Osteoblast (primary cell): ENCODE data around the genes SLC14A2 and KATNAL2.

DNA sequence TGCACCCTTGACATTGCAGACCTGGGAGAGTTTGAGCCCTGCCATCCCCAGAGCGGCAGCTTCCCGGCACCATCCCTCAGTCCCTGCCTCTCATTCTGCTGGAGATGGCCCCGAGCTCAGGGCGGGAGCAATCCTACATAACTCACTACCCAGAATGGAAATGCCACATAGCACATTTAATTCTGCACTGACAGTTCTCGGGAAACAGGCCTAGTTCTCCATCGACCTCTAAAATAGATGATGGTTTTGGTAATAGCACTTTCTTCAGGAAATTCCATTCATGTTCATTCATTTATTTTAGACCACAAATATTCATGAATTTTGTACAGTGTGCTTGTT is 92.9 kb upstream of the SLC14A2 start:
- CAGE, long polyA plus RNA, result no peak
- RRBS, result 70% methylated on average over 2 of the region's 6 CpGs

DNA sequence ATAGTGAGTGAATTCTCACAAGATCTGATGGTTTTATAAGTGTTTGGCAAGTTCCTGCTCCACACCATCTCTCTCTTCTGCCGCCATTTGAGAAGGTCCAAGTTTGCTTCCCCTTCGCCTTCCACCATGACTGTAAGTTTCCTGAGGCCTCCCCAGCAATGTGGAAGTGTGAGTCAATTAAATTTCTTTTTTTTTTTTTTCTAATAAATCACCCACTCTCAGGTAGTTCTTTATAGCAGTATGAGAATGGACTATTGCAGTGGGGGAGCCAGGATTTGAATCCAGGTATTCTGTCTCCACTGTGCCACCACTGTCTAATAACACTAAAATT is at the start of gene SLC14A2:
TSS of gene SLC14A2 (plus strand) at position 62 of the 331 bp plus-strand sequence.
- CAGE, long polyA plus RNA, result no peak
- RRBS, result no CpG with 5 or more reads among the region's 2 CpGs

GRCh38 chr18:45627127-45627547 is 11.9 kb downstream of the SLC14A2 start:
- CAGE, long polyA plus RNA, result no peak
- RRBS, result no CpG with 5 or more reads among the region's 1 CpG

DNA sequence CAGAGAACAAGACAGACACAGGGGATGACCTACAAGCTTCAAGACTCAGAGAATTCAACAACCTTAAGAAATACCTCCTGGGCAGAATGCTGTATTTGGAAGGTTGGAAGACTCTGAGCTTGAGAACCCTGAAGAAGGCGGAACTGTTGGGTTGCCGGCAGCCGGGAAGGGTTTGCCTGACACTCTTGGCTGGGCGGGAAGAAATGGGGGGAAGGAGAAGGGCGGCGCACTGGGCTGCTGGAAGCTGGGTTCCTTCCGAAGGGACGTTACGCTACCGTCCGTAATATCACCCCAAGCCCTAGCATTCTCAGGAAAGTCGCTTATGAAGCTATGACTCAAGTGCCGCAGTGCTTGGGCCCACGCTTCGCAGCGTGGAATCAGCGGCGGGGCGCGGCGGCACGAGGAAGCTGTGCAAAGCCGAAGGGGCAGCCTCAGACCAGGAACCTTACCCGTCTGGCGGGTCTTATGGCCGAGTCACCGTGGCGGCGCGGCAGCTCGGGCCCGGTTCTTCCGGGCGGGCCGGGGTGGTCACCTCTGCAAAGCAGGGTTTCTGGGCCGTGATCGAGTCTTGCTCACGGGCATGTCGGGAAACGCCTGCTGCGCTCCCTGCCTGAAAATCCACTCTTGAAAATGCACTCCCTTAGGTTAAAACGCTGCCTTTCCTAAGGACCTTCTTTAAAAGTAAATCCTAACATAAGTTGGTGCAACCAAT is 50.2 kb upstream of the SIGLEC15 start:
- CAGE, long polyA plus RNA, result no peak
- RRBS, result no CpG with 5 or more reads among the region's 42 CpGs

- CAGE, long polyA plus RNA, result no peak
- RRBS, result no CpG with 5 or more reads among the region's 4 CpGs
These were observed 23.7 kb downstream of the SIGLEC15 start for GRCh38 chr18:45849285-45849563.

- CAGE, long polyA plus RNA, result no peak
- RRBS, result 100% methylated on average over 1 of the region's 5 CpGs
These were observed 5.5 kb upstream of the PSTPIP2 start for GRCh38 chr18:46077334-46078097.

DNA sequence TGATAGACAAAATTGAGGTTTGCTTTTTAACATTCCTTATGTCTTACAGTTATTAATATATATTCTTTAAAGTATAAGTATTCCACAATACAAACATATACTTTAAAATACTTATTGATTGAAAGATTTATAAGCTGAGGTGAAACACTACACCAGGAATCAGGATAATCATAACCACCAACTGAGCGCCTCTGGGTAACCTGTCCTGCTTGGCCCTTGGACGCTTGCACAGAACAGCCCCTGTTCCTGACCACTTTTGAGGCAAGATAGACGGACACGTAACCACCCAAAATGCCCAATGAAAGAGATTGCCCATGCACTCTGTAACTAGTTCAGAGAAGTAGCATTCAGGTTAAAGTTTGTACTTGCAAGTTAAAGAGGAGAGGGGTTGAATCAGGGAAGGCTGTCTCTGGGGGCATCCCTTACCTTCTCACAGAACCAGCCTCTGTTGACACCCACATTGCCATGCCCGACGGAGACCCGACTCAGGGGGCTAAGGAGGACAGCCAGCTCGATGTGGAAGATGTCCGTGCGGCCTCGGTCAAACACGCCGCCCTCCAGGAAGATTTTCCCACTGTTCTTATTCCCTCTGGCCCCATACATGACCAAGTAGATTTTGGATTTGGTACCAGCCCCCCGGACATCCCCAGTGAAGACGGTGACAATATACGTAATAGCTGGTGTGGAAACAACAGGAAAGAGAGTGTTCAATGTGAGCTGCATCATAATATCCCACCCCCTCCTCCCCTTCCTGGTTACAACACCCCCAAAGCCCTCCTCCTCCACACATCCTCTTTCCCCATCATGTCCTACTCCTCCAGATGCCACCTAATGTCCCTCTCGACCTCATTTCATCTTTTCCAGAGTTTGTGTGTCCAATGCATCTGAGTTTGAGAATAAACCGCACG is 56.0 kb downstream of the LOXHD1 start:
- CAGE, long polyA plus RNA, result no peak
- RRBS, result no CpG with 5 or more reads among the region's 19 CpGs

GRCh38 chr18:46823219-46823835 is 66.5 kb upstream of the ST8SIA5 start:
- CAGE, long polyA plus RNA, result no peak
- RRBS, result no CpG with 5 or more reads among the region's 5 CpGs

DNA sequence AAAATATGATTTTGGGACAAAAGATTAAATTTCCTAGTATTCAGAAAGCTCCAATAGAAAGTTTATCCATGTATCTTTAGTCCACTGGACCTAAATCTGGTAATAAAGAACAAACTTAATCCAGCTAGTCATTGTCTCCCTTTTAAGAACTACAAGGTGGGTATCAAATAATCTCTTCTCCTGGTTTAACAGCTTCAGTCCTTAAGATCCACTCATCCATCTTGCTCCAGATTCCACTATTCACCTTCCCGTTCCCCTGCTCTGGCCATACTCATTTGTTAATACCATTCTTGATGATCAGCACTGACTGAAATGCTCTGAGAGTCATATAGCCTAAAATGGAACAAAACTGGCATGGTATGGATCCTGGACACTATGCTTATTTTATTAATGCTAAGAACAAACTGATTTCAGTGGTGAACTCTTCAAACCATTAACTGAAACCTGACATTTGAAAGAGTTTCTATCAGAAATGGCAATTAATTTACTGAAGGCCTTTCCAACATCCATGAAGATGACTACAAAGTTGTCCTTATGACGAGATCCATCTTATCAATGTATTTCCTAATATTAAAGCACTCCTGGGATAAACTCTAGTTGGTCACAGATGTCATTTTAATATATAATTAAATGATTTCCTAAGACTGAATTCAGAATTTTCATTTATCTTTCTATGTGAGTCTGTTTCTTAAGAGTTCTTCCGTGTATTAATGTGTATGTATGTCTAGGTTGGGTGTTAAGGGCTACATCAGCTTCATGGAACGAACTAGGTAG is 68.7 kb upstream of the ST8SIA5 start:
- CAGE, long polyA plus RNA, result no peak
- RRBS, result no CpG with 5 or more reads among the region's 4 CpGs

- CAGE, long polyA plus RNA, result no peak
- RRBS, result under 1% methylated on average over 10 of the region's 43 CpGs
These were observed at the start of gene KATNAL2 for GRCh38 chr18:46917570-46917955. Gene KATNAL2 (plus strand): TSS chr18:46917602.

GRCh38 chr18:47022953-47023313 is 12.5 kb downstream of the ELOA2 start:
- CAGE, long polyA plus RNA, result no peak
- RRBS, result no CpG with 5 or more reads among the region's 23 CpGs

DNA sequence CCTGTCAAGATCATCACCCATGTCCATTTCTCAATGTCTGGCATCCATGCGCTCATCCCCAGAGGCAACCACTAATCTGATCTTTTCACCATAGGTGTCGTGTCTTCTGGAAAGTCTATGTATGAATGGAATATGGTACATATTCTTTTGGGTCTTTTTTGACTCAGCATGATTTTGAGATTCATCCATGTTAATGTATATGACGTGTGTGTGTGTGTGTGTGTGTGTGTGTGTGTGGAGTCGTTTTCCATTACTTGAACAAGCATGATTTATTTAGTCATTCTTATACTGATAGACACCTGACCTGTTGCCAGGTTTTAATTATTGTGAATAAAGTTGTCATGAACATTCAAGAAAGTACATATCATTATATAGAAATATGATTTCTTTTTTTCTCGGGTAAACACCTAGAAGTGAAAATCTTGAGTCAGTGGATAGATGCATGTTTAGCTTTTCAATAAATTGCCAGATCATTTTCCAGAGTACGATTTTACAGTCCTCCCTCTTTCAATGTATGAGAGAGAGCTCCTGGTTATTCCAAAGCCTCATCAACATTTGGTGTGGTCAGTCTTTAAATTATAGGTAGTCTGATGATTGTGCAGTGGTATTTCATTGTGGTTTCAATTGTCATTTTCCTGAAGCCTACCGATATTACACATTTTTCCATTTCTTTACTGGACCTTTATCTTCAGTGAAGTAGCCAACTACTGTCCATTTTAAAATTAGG is 51.0 kb downstream of the SMAD2 start:
- CAGE, long polyA plus RNA, result no peak
- RRBS, result no CpG with 5 or more reads among the region's 7 CpGs

GRCh38 chr18:47930930-47931773 is 693 bp upstream of the SMAD2 start:
- CAGE, long polyA plus RNA, result no peak
- RRBS, result 1% methylated on average over 65 of the region's 108 CpGs

GRCh38 chr18:48031063-48031392 is 100.6 kb upstream of the SMAD2 start:
- CAGE, long polyA plus RNA, result no peak
- RRBS, result no CpG with 5 or more reads among the region's 1 CpG

- CAGE, long polyA plus RNA, result no peak
- RRBS, result no CpG with 5 or more reads among the region's 4 CpGs
These were observed 204.6 kb upstream of the SMAD2 start for GRCh38 chr18:48135013-48135522.

- CAGE, long polyA plus RNA, result no peak
- RRBS, result no CpG with 5 or more reads among the region's 27 CpGs
These were observed 205.2 kb upstream of the SMAD2 start for GRCh38 chr18:48135571-48136119.

GRCh38 chr18:48410110-48411008 is 1.2 kb upstream of the ZBTB7C start:
- CAGE, long polyA plus RNA, result no peak
- RRBS, result 2% methylated on average over 35 of the region's 76 CpGs

- CAGE, long polyA plus RNA, result no peak
- RRBS, result 8% methylated on average over 7 of the region's 10 CpGs
These were observed 32.5 kb upstream of the ZBTB7C start for GRCh38 chr18:48441675-48442127.

DNA sequence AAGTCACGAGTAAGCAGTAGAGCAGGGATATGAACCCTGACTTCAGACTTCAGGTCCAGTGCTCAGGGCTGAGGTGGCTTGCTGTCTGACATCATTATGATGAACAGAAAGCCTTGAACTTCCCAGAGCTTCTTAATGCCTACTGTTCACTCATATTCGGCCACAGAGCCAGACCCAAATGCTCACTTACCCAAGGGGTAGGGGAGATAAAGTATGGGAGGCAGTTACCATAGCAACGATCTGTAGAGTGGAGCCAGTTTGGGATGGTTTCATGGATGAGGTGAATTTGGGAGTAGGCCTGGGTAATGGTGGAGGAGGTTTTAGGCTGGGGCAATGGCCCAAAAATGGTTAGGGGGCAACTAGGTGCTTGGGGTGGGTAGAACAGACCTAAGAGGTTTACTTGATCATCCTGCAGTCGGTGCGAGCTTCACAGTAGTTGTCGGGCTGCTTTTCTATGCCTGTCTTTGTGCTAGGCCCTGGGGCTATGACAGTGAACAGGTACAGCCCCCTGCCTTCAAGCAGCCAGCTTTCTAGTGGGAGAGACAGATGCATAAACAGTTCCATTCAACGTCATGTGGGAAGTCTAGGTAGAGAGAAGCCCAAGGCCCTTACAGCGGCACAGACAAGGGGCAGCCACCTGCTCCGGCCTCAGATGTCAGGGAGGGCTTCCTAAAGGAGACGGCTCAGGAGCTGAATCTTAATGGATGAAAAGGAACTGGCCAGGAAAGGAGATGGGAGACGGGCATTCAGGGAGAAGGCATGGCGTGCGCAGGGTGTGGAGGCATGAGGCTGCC is 5.7 kb downstream of the CTIF start:
- CAGE, long polyA plus RNA, result no peak
- RRBS, result no CpG with 5 or more reads among the region's 13 CpGs

- CAGE, long polyA plus RNA, result no peak
- RRBS, result 5% methylated on average over 2 of the region's 11 CpGs
These were observed 204.1 kb downstream of the CTIF start for GRCh38 chr18:48742803-48743511.